Daoy (cell line): ENCODE results near the gene PLS1.

DNA sequence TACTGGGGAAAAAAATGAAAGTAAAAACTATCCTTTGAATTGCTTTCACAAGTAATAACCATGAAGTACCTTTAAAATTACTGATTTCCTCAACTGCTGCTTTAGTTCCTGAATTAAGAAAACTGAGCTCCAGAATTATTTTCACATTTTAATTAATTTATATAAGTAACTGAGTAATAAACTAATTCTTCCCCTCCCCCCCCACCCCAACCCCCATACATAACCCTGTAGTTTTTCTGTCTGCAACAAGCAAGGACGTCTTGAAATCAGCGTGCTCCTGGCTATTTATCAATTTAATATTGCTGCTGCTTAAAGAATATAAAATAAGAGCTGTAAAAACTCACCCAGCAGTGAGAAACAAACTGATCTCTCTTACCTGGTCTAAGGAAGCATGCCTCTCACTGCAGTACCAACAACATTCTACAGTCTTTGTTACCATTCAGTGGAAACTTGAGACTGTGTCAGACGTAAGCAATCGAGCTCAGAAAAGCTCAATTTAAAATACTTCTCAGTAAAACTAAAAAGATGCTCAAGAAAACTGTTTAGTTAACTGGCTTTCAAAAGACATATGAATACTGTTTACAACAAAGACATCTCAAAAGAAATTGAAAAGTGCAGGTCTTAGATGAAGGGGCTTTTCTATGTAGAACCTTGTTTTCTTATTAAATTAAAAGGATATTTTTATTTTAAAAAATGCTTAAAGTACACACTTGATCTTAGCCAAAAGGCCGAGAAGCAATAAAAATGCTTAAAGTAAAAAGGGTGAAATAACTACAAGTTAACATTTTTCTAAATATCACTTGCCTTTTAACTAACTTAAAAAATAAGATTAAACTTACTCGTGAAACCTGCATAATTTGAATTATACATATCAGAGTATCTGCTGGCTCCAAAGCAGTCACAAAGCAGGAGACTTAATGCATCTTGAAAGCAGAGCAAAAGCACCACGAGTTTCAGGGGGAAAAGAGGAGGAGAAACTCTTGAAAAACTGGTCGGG, 120.8 kb downstream of the TFDP2 start:
- RAMPAGE, long total RNA = no peak

GRCh38 chr3:142488280-142488746, 40.5 kb upstream of the XRN1 start:
- RAMPAGE, long total RNA = no peak

- RAMPAGE, long total RNA = start-site peak on the plus strand at chr3:142596405-142596433, 66 and 77 reads in 2 replicates
Measured at GRCh38 chr3:142595457-142596564, at the start of gene PLS1. PLS1 (plus strand) TSS chr3:142596393.

- RAMPAGE, long total RNA = no peak
Measured at GRCh38 chr3:142866645-142867278, 22.1 kb downstream of the PCOLCE2 start.

DNA sequence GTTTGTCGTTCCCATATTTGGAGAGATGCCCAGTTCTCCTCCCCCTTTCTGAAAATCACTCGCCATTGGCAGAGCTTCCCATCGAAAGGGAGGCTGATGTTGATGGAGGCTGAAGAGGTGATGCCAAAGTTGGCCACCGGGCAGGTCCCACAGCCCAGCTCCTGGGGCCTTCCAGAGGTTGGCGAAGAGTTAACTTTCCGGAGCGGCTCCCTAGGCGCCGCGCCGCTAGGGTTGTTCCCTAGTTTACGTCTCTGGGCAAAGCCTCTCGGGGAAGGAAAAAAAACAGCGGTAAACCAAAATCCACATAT, 757 bp downstream of the PCOLCE2 start:
- RAMPAGE, long total RNA = no peak

DNA sequence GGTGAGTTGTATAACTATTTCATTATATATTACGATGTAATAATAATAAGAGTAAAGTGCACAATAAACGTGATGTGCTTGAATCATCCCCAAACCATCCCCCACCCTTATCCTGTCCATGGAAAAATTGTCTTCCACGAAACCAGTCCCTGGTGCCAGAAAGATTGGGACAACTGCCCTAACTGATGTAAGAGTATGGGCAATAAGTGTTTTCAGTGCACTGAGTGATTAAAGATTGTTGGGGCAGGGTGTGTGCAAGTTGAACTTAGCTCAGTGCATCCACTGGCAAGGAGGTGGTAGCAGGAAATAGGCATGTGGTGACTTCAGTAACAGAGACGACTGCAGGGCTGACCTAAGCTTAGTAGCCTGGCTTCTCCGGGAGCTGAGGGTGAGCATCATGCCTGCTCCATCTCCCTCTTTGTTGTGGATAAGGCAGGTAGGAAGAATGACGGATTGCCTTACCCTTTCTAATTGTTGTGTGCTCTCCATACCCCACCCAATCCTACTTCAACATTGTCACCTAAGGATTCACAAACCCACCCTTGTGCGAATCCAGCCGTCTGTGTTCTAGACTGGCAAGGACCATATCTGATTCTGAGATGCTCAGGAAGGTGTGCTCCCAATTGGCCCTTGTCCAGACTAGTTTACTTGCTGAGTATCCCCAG, 27.4 kb downstream of the PAQR9 start:
- RAMPAGE, long total RNA = no peak

- RAMPAGE, long total RNA = no peak
Measured at GRCh38 chr3:143066112-143066680, 53.4 kb upstream of the CHST2 start.

GRCh38 chr3:143150961-143151202, 31.3 kb downstream of the CHST2 start:
- RAMPAGE, long total RNA = no peak

DNA sequence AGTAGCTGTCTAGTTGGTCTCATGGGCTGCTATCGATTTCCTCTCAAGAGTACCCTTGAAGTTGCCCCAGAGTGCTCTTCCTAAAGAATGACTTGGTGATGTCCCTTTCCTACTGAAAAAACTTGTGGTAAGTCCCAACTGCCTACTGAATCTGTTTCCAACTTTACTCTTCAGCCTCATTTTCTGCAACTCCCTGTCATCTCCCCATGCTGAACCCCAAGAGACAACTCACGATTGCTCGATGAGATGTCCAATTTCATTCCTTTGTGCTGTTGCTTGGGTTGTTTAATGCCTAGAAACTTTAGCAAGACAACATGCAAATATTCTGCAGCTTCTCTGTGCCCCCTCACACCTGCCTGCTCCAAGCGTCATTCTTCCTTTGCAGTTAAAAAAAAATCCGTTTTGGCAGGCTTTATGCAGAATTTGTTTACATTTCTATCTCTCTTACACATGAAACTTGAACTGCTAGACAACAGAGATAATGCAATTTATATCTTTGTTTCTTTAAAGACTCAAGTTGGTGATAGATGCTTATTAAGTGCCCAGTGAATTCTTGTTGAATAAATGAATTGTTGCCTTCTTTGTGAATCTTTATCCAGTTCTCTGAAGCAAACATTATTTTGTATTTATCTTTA, 53.1 kb downstream of the CHST2 start:
- RAMPAGE, long total RNA = no peak

DNA sequence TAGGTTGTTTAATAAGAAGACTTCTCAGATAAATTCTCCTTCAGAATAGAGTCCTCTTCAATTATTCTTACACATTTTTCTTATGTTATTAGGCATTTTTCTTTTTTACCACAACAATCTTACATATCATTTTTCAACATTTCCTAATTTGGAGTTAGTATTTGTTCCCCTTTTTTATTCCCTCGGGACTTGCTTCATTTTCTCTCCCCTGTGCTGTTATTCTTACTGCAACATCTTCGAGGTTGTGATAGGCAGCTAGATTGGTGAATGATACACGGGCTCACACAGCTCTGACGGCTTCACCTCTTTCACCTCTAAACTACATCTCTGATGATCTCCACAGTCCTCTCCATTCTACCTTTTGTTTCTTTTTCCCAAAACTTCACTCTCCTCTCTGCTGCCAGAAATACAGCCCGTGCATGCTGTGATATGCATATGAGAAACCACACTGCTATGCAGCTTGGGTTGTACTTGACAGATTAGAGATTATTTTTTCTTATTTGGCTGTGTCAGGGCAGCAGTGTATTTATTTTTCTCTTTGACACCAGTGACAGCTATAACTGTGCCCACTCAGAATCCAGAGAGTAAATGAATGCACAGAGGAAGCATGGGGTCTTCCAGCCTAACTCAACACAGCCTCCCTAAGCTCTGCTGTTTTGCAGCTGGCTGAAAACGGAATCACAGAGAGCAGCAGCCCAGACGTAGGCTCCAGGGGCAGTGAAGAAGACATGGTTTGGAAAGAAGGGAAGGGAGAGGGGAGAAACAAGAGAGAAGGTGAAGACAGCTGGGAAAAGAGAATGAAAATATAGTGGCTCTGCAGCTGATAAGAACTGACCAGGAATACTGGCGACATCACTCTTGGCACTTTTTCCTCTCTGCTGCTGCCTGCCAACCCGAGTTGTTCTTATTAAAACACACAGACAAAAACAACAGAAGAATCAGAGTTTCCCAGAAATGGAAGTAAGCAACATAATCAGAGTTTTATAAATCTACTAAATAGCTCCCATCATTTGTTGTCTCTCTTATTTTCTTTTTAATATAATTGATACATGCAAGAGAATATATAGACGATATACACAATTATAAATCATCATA, 61.7 kb downstream of the SLC9A9 start:
- RAMPAGE, long total RNA = no peak

DNA sequence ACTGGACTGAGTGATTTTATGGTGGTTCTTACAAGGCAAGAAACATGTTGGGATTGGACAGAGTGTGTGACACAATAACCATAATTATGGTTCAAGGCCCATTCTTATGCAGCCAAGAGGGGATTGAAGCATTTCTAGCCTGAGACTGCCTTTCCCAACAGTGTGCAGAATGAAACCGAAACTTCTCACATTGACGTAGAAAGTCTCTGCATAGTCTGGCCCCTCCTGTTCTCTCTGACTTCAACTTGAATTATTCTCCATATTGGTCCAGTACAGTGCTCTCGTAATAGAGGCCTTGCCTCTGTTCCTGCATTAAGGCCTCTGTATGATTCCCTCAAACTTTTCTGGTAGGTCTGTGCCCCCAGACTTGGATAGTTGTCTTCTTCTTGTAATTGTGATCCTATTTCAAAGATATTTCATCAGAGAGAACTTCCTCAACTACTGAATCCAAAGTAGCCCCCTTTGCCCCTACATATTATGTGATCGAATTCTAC, 138.4 kb downstream of the DIPK2A start:
- RAMPAGE, long total RNA = no peak

DNA sequence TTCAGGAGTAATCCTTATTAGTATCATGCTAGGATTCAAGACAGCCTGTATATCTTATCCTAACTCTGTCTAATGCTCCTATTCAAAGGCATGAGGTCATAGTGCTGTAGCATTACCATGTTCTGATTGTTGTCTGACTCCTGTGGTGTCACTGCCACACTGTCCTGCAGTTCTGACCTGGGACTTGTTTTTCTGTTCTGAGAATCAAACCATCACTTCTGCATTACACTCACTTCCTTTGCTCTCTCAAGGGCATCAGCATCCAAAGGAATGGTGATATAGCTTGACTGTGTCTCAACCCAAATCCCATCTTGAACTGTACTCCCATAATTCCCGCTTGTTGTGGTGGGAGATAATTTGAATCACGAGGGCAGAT, 146.6 kb downstream of the DIPK2A start:
- RAMPAGE, long total RNA = no peak

GRCh38 chr3:146143725-146144503, 17.1 kb downstream of the PLOD2 start:
- RAMPAGE, long total RNA = no peak

- RAMPAGE, long total RNA = no peak
Measured at GRCh38 chr3:146158950-146159606, 1.9 kb downstream of the PLOD2 start.

GRCh38 chr3:146161717-146162032, 691 bp upstream of the PLOD2 start:
- RAMPAGE, long total RNA = no peak

DNA sequence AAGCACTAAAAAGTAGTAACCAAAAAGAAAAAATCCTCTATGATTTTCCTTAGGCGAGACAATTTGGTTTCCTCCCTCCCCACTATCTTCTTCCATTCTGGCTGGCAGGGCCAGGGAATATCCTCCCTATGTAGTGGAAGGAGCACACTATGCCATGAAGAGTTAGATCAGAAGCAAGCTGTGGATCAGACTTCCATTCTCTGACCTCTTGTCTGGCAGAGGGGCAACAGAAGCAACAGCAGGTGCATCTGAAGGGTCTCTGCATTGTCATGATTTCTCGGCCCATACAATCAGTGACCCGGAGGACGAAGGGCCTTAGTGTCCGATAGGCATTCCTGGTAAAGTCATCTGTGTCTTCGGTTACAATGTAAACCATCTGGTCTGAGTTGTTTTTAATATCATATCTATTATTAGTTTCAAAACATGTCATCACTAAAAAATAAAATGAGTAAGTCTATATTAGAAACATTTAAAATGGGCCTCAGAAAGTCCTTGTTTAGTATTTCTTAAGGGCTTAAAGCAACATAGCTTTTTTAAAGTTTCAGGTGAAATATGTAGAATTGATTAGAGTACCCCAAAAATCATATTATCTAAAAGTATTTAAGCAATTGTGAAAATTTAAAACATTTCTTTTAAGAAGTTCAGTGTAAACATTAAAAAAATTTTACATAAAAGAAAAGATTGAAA, 38.8 kb upstream of the PLOD2 start:
- RAMPAGE, long total RNA = no peak

DNA sequence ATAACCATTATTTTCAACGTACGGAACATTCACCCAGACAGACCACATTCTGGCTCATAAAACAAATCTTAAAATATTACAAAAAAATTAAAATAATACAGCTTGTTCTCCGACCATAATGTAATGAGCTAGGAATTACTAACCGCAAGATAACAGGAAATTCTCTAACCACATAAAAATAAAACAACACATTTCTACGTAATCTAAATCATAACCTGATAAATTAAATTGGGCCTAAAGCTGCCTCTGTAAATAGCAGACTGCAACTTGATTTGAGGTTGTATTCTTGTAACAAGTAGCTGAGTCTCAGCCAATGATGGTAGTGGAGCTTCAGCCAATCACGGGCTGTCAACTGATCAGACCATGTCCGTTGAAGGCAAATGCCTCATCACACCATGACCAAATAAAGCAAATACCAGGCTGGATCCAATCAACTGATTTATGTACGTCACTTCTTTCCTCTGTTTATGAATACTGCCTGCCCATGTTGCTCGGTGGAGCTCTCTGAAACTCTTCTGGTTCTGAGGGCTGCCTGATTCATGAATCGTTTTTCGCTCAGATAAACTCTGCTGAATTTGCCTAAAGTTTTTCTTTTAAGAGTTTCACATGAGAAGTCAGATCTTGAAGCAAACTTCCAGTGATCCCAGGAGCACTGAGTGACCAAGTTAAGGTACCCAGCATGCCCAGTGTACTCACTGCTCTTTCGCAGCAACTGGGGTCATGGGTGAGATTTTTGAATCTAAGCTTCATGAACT, 9.0 kb downstream of the PLSCR4 start:
- RAMPAGE, long total RNA = no peak

DNA sequence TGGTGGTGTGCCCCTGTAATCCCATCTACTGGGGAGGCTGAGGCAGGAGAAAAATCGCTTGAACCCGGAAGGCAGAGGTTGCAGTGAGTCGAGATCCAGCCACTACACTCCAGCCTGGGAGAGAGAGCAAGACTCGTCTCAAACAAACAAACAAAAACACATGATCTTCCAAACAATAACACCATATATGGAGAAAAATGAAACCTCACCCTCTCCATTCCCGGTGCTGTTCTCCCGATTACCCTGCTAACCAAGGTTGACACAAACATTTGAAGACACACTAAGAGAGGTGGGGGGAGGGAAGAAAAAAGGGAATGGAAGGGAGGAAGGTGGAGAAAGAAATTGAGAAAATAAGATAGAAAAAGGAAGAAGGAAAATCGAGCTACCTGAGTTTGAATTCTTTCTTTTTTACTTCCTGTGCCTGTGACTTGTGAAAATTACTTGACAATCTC, 1.1 kb upstream of the PLSCR2 start:
- RAMPAGE, long total RNA = no peak

DNA sequence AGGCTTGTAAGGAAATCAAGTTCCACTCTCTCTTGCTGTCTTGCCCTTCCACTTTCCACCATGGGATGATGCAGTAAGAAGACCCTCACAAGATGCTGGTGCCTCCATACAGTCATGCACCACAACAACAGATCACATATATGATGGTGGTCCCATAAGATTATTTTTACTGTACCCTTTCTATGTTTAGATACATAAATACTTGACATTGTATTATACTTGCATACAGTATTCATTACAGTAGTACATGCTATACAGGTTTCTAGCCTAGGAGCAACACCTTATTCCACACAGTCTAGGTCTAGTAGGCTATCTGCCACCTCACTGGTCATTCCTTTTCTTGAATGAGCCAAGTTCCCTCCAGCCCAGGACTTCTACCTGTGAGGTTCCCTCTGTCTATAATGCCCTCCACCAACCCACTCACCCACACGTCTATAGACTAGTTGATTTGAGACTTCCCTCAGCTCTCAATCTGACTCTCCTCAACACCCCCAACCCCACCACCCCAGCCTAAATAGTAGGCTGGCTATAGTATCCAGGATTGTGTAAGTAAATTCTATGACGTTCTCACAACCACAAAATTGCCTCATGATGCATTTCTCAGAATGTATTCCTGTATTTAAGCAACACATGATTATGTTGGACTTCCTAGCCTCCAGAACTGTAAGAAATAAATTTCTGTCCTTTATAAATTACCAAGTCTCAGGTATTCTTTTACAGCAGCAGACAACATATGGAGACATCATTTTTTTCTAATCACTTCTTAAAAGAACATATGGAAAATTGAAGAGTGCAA, 2.3 kb downstream of the PLSCR1 start:
- RAMPAGE, long total RNA = no peak

DNA sequence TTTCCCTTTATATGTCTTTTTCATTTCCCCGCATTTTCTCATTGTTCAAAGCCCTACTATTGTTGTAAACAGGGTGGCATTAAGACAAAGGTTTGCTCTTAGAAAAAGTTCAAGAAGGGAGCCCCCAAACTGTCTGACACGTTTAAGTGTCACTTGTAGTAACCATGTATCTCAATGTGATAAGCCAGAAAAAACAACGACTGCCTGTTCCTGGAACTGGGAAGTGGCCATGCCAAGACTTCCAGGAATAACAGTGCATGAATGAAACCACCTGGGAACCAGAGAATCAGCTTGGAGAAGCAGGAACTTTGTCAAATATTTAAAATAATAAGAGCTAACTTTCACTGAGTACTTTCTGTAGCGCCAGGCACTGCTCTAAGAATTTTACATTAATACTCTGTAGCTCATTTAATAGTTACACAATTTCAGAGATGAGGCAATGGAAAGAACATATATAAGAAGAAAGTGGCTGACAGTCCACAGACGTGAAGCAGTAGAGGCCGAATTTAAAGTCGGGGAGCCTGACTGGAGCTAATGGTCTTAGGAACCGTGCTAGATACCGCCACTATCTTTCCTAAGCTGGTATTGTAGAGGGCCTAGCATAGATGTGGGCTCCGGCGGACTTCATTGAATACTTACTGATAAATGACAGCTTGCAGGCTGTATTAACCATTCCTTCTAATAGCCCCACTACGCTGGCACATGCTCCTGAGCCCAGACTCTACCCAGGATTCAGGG, 875 bp downstream of the PLSCR1 start:
- RAMPAGE, long total RNA = no peak